ENCODE data around the genes UBR2 and KLHDC3.

DNA sequence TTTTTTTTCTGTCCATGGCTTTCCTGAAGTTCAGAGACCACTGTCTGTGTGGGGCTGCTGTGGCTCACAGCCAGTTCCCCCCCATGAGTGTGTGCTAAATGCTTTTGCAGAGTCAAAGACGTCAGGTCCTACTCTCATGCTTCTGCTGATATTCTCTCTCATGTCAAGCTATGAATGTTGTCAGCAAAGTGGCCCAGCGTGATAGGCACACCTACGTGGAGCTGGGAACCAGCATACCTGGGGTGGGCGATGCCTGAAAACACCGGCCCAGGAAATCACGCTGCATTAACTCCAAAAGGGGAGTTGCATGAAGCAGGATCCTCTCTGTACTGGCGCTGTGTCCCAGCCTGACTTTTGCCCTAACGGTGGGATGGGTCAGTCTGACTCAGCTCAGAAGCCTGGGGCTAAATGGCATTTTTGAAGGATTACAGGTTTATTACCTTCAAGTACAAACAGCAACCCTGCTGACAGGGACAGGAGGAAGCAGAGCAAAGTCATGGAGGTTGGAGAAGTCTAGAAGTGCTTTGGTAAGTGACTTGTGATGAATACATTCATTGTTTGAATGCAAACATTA is 9.0 kb upstream of the MRPS10 start:
- PRO-cap, result no peak

- PRO-cap, result no peak
Measured at GRCh38 chr6:42367740-42368076, 84.0 kb downstream of the TRERF1 start.

GRCh38 chr6:42403100-42403934 is 48.4 kb downstream of the TRERF1 start:
- PRO-cap, result no peak

DNA sequence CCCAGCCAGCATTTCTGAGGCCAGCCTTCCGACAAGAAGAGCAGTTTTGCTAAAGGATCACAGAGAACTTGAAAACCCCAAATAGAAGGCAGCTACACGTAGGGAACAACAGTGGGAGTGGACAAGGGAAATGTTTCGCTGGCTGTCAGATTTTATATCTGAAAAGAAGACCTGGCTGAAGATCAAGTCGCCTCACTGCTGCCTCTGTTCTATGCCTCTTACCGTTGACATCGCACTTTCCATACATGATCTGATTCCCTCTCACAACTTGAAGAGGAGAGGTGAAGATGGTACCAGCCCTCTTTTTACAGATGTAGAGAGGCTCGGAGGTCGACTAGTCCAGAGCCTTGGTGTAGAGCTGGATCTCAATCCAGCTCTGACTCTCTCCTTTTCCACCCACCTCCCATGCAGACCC is 8.0 kb downstream of the TRERF1 start:
- PRO-cap, result no peak

DNA sequence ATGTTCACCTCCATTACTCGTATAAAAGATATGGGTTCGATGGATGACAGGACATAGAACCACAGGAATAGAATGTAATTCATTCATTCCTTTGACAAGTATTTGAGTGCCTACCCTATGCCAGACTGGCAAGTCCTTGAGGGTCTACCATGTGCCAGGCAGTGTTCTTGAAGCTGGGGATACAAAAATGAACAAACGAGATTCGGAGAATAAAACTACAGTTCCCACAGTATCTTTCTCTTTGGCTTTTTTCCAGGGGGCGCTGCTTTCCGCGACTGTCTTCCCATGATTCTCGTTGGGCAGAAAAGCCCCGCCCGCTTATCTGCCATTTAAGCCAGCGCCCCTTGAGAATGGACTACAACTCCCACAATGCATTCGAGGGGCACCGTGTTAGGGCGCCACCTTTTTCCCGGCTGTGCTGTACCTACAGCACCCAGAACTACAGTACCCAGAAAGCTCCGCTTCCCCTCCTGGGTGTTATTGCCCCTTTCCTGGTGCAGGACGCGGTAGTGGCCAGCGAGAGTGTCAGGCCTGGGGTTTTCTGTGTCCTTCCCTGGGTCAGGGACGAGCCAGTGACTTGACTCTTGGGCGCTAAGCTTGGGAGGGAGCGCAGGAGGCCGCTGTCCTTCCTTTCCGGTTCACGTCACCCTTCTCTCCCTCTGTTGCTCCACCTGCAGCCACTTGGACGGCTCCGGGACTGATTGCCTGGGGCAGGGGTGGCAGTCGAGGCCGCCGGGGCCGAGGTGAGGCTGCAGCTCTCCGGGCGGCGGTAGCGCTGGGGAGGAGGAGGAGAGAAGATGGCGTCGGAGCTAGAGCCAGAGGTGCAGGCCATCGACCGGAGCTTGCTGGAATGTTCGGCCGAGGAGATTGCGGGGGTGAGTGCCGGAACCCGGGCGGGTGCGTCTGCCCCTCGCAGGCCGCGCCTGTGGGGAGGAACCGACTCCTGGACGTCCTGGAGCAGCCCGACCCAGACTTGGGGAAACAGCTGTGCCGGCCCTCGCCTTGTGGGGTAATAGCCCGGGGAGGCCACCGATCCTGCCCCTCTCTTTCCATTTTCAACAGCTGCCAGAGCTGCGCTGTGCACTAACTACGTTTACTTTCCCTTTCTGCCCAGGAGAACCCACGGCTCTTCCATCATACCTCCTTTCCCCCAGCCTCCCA is at the start of gene UBR2:
Gene UBR2 (plus strand): TSS at position 507 of the 1,161 bp plus-strand sequence.
- PRO-cap, result unidirectional peak, plus-strand start at position 546 of the sequence; unidirectional peak, plus-strand start at position 576 of the sequence; unidirectional peak, plus-strand start at position 722 of the sequence; bidirectional peak, plus-strand start at position 772 of the sequence, minus-strand start at position 841 of the sequence

DNA sequence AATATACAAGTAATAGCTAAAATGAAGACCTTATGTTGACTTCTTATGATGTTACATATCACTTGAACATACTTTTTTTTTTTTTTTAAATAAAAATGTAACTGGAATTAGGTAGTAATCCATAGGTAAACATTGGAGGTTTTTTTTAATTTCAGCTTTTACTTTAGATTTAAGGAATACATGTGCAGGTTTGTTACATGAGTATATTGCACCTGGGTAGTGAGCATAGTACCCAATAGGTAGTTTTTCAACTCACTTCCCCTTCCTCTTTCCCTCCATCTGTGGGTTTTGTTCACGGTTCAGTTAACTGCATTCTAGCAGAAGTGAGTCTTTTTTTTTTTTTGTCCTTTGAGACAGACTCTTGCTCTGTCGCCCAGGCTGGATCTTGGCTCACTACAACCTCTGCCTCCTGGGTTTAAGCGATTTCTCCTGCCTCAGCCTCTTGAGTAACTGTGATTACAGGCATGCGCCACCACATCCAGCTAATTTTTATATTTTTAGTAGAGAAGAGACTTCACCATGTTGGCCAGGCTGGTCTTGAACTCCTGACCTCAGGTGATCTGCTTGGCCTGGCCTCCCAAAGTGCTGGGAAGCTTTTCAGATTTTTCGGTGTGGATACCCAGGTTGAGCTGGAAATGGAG is 8.7 kb downstream of the UBR2 start:
- PRO-cap, result no peak

DNA sequence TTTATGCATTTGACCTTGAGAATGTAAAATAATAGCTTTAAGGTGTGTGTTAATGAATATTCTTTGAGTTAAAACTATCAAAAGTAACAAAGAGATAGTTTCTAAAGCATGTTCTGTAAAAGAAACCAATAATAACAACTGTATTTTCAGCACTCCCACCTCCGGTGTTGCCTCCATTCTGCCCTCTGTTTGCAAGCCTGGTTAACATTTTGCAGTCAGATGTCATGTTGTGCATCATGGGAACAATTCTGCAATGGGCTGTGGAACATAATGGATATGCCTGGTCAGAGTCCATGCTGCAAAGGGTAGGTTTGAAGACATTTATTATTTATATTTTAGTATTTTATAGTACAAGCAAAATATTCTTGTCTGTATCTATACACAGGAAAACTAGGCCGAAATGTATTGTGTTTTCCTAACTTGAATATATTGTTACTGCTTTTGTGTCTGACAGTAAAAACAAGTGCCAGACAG is 70.0 kb downstream of the PRPH2 start:
- PRO-cap, result no peak

DNA sequence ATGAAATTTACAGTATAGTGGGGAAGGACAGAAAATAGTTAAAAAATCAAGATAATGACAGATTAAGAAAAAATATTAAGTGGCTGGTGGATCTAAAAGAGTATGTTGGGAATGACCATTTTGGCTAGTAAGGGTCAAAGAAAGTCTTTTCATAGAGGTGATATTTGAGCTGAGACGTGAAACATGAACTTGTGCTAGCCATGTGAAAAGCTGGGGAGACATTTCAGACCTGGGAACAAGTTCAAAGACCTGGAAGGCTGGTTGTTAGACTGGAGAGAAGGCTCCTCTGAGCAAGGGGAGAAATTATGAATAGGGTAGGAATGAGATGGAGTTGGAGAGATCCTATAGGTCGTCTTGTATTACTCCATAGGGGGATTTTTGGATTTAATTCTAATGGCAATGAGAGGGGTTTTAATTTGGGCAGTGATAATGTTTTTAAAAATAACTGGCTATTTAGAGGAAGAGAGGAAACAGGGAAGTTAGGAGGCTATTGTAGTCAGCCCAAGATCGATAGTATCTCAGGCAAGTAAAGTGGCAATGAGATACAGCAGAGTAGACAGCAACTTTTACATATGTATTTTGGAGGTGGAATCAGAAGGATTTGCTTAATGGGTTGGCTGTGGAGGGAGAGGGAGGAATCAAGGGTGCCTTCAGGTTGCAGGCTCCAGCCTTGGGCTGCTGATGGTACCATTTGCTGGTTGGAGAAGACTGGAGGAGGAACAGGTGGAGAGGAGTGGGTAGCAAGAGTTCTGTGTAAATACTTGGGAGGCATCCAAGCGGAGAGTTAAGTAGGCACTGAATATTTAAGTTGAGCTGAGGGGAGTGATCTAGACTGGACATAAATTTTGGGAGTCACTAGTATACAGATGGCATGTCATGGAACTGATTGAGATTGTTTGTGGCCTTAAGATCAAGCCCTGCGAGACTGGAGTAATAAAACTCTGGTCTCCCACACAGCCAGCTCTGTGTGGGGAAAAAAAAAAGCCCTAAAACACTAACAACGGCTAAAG is 5.0 kb downstream of the BICRAL start:
- PRO-cap, result no peak

GRCh38 chr6:42788564-42789433 is 6.9 kb downstream of the BICRAL start:
- PRO-cap, result no peak

GRCh38 chr6:42938575-42939138 is 9.4 kb downstream of the CNPY3 start:
- PRO-cap, result no peak

DNA sequence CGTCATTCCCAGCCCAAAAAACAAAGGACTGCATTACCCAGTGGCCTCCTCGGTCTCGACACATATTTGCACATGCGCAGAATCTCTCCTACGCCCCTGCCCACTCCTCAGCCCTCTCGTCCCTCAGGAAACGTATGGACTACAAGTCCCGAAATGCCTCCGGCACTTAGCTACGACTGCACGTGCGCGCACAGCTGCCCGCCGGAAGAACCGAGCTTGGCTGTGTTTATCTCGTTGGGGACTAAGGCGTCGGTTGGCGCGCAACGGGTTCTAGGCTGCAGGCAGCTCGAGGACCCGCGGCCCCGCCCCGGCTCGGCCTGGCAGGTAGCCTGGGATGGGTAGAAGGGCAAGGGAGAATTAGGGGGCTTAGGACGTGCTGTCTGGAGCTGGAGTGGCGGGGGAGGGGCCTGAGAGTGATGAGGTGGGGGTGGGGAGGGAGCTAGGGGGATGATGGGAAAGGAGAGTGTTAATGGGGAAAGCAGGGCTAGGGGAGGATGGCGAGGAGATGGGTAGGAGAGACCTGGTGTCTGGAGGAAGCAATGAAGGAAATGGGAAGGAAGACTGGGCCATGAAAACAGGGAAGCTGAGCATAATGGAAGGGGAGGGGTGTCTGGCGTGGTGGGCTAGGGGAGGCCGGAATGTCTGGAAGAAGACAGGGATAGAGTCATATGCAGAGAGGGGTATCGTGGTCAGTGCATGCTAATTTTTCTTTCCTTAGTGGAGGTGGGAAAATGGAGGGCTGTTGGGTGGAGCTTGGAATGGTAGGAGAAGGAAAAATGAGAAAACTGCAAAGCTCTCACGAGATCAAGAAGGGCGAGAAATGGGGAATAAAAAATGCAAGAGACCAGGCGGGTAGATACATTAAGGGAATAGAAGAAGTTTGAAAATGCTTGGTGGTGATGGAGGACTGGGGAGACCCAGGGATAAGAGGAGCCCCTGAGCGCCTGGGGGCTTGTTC is at the start of gene KLHDC3:
Gene KLHDC3 (plus strand): TSS at position 225 of the 958 bp plus-strand sequence.
- PRO-cap, result bidirectional peak, plus-strand start at position 244 of the sequence, minus-strand start outside the sequence

- PRO-cap, result no peak
Measured at GRCh38 chr6:43076957-43077821, 1.1 kb downstream of the PTK7 start.

DNA sequence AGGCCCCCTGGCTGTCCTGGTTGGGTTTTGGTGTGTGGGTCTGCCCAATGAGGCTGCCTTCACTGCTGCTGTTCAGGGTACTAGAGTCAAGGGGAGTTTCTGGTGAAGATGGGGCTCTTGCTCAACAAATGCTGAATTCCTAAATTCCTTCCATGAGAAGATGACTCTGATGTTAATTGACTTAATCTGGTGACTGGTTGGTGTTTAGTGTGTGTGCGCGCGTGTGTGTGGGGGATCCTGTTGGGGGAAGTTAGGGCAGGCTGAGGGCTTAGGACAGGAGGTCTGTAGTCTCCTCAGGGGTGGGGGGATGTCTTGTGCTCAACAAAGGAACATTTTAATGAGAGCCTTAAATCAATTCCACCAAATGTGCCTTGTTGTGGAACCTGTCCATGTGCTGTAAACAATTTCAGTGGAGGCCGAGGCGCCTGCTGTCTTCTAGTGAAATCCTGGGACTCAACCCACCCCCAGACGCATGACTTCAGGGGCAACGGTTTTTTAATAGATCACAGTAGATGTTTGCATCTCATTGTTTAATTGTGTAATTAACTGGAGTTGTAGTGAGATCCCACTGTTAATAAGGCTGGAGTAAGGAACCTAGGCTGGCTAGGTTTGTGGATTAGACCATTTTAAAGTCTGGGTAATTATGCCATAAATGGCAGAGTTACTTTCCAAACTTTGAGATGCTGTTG is 2.1 kb downstream of the PTK7 start:
- PRO-cap, result no peak

DNA sequence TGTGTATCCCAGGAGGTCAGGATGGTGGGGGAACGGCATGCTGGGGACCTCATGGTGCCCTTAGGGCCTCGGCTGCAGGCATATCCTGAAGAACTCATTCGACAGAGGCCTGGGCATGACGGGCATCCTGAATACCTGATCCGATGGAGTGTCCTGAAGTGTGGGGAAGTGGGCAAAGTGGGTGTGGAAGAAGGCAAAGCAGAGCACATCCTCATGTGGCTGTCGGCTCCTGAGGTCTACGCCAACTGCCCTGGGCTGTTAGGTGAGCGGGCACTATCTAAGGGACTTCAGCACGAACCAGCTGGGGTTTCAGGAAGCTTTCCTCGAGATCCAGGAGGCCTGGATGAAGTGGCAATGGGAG is 2.3 kb downstream of the CUL9 start:
- PRO-cap, result no peak

DNA sequence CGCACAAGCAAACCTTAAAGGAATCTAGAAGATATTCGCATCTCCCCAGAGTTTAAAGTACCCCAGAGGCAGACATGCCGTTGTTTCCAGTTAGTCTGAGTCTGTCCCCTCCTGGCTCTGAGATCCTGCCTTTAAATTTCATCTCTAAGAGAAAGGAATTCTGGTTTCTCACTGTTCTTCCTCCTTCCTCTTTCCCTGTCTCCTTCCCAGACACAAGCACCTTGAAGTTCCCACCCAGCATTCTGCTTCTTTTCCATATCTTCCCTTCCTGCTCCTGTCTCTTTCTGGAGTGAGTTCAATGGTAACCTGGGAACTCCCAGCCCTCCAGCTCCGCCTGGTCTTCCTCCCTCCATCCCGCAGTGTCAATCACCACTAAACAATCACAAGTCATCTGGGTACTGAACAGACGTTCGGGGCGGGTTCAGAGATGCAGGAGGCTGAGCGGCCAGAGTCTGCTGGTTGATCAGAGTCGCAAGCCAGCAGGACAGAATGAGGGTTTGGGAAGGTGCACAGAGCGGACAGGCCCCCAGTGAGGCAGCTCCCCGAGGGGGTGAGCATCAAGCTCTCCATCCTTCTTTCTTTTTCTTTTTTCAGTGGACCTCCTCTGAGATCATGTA is 7.7 kb downstream of the TTBK1 start:
- PRO-cap, result no peak

GRCh38 chr6:43267257-43267642 is 24.0 kb downstream of the TTBK1 start:
- PRO-cap, result no peak

DNA sequence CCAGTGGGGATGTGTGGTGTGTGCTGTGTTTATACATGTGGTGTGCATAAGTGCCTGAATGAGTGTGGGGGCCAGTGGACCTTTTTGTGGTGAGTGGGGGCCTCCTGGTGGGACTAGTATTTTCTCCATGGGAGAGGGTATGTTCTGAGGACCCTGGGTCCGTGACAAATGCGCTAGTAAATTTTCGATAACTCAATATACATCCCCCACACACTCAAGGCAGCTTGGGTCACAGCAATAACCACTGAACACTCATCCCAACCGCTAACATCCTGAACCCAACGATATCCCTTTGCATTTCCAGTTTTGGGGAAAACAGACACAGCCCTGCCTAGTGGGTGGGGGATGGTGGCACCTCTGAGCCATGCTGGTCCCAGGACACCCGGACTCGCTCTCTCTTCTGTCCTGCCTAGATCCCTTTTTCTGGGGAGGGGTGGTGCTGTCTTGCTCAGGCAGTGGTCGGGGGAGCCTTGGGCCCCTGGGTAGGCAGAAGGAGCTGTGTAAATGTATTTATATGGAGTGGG is 24.0 kb upstream of the SLC22A7 start:
- PRO-cap, result no peak

- PRO-cap, result unidirectional peak, minus-strand start at chr6:43328603
Measured at GRCh38 chr6:43328523-43329105, 20.0 kb upstream of the CRIP3 start.

DNA sequence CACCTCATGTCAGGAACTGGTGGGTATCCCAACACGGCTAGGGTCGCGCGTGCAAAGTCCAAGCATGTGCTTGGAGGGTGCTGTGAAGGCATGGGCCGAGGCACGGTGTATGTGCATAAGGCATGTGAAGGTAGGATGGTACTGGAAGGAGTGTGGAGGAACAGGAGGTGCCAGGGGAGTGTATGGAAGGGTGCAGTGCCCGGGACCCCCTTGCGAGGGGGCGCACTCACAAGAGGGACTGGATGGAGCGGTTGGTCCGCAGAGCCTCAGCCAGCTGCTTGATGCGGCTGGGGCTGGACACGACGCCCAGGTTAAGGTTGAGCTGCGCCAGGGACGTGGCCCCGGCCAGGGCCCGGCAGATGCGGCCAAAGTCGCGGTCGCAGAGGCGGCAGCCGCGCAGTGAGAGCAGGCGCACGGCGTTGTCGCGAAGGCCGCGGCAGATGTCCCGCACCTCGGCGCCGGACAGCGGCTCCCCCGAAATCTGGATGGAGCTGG is 815 bp downstream of the LRRC73 start:
- PRO-cap, result no peak

DNA sequence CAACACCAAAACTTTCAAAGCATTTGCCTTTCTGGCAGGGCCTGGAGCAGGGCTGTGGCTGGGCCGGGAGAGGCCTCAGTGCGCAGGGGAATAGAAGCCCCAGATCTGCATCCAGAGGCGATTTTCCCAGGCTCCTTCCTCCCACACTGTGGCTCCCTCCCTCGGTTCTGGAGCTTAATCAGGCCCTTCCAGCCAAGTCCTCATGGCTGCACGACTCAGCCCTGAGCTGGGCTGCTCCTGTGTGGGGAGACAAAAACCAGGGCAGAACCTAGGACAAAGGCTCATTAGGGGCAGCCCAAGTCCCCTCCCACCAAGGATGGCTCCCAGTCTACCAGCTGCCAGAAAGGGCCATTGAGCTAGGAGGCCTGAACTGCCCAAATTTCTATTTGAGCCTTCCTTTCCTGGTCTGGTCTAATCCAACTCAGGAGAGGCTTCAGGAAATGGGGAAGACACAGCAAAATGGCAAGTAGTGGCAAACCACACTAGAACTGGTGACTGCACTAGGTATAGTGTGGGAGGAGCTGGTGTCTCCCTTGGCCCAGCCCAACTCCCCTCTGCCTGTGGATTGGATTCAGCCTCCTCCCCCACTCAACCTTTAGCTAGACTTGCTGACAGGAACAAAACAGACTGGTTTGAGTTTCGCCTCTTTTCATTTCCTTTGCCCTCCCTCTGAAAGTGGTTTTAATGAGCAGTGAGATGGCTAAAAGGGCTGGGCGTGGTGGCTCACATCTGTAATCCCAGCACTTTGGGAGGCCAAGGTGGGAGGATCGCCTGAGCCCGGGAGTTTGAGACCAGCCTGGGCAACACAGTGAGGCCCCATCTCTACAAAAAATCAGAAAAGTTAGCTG is 17.8 kb downstream of the MRPS18A start:
- PRO-cap, result no peak

Data from left ventricle myocardium (tissue), 1 donor.